Airway epithelial cell (primary cell): ENCODE data around the gene SLCO3A1.

DNA sequence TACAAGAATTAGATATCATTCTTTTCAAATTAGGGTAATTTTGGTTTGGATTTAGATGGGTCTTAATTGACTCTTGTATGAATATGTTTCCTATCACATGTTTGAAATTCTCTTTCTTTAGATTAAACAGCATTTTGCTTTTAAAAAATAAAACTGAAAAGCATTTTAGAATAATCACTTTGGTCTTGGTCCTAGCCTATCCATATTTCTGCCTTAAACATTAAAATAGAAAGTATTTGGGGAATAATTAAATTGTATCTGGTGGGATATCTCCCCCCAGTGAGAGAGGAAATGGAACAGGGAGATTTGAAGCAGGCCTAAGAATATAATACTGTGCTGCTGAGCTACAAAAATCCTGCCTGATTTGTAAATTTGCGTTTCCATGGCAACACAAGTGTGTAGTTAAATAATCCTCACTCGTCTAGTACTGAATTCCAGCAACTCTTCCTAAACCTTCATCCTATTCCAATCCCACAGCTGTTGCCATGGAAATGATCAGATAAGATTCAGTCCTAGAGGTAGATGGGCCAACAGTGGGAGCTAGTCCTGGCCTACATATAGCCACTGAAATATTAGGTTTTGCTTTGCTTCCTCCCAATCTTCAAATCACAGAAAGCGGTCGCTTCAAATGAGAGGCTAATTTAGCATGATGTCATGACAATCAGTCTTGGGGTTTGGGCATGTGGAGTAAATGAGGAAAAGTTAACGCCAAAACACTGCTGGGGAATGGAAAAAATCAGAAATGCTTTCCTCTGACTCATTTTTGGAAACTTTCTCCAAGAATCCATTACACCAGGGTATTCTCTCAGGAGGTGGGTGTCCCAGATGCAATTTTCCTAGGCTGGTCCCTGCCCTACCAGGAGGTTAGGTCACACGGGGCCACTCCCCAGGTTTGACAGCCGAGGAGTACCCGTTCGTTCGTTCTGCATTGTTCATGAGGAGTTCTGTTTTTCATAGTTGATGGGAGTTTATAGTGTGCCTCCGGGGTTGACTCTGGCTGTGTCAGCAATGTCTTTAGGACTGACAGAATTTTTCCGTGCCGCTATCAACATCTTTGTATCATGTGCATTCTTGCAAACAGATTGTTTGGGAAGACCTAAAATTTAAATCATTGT, 159.3 kb upstream of the SLCO3A1 start:
- RAMPAGE, long total RNA, result no peak

- RAMPAGE, long total RNA, result no peak
These were observed at the start of gene SLCO3A1 for GRCh38 chr15:91853167-91854097. Gene SLCO3A1, plus strand, starts transcription at chr15:91853708.

DNA sequence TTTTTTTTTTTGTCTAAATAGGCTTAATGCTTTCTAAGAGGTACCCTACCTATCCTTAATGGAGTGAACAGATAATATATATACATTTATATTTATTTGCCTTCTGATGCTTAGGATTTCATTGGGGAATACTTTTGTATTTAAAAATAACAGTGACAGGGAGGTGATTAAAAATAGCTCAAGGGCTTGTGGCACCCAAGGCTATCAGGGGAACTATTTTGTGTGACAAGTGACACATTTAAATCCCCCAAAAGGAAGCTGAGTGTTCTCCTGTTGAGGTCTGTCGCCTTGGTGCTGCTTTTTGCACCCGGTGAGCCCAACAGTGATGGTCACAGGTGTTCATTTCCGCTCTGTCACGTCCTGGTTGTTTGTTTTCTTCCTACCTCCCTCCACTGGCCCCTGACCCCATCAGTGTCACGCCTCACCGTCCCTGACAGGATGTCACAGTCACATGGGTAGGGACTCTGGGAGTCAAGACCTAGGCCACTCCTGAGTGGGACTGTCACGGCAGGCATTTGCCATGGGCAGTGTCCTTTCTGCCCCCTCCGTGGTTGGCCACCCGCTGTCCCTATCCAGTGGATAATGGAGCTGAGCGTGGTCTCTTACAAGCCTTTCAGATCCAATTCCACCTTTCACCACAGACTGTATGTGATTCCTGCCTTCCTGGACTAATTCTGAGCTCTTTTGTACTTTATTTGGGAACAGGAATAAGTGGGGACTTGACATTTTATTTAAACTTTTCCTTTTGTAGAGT, 11.2 kb downstream of the SLCO3A1 start:
- RAMPAGE, long total RNA, result no peak

DNA sequence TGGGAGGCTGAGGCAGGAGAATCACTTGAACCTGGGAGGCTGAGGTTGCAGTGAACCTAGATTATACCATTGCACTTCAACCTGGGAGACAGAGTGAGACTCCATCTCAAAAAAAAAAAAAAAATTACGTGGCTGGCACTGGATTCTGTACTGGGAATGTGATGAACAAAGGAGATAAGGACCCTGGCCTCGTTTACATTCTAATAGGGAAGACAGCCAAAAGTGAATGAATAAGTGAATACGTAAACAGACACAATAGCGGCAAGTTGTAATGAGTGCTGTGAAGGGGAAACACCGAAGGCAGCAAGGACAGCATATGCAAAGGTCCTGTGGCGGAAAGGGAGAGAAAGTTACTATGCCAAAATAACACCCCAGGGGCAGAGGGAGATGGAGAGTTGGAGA, 91.7 kb downstream of the SLCO3A1 start:
- RAMPAGE, long total RNA, result no peak

DNA sequence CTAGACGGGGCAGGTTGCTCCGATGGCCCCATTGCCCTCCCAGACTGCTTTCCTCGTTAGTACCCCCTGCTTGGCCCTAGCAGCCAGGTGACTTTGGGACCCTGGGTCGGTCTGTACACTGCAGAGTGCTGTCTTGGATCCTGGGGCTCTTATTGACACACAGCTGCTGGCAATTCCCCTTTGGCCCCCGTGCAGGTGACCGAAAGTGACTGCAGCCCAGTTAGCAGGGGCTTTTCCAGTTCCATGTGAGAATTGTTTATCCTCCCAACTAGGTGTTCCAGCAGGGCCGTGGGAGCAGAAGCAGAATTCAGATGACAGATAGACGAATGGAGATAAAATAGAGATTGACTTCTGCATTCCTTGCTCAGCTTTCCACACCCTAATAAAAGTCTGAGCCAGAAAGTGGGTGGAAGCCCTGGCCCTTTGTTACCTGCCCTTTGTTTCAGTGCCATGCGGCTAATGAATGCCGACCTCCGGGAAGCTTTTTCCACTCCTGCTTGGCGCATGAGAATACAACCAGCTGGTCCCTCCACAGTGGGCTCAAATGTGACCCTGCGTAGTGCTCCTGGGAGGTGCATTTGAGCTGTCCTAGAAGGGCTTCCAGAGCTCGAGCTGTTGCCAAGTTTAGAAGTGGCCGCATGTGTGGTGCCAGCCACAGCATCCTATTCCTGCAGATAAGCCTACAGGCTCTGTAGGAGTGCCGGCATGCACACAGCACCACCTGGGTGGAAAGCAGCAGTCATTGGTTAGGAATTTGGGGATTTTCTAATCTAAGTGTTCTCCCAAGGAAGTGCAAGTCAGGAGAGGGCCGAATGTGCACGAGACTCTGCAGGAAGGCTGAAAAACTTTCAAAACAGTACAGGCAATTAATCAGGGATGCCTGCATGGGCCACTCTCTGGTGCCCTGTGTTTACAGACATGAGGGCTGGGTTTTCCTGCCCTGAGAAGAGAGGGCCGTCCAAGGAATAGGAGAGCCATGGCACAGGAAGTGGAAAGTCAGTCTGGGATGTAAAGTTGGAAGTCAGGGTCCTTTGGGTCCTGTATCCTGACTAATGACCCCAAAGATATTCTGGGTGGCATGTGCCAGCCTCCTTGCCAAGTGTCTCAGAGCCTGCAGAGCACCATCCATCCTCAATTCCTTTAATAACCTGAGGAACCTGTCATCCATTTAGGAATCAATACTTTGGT, 94.6 kb downstream of the SLCO3A1 start:
- RAMPAGE, long total RNA, result no peak

DNA sequence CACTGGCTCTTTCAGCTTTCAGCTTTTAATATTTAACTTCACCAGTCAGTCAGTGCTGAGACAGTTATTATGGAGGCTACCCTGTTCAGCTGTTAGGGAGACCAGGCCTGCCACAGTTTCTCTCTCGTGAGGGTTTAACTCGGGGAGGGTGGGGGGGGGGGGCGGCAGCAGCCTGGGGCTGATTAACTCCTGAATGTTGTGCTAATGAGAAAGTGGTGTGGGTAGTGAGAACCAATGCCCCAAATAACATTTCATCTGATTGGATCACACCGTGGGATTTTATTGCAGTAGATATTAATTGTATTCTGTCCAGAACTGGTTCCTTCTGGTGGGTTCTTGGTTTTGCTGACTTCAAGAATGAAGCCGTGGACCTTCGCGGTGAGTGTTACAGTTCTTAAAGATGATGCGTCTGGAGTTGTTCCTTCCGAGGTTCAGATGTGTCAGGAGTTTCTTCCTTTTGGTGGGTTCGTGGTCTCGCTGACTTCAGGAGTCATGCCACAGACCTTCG, 109.8 kb downstream of the SLCO3A1 start:
- RAMPAGE, long total RNA, result no peak

DNA sequence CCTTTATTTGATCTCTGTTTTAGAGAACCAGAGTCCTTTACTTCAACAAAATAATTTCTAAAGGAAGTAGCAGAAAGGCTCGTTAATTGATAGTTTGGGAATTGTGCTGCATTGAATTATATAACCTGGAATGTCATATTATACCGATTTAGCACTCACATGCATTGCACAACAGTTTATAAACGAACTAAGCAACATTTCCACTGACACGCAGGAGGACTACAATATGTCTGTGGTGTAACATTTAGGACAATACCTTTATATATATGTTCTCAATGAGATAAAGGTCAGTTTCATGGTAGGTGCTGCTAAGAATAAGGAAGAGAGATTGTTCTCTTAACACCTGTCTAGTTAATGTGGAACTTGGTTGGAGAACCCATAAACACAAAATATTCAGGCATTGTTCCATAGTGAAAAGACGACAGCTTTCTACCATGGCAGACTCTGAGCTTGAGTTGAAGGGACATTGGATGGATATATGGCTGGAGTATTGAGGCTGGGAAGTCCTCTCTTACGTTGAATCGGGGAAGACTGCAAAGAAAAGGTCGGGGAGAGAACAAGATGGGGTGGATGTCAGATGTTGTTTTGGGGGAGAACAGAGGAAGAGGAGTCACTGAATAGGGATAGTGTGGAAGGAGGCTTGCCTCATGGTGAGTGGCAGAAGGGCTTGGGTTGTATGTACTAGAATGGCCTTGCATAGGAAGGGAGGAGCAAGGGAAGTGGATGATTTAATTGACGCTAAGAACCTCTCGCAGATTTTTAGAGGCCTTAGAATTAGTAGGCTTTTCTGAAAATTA, 153.6 kb downstream of the SLCO3A1 start:
- RAMPAGE, long total RNA, result no peak

DNA sequence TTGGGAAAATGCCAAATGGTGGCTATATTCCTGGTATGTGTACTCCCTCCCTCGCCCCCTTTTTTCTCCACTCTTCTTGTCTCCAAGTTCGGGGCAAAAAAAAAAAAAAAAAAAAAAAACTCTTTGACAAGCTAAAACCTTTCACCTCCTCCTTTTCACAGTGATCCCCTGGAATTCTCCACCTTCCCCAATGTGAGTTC, 263.0 kb upstream of the ST8SIA2 start:
- RAMPAGE, long total RNA, result no peak

DNA sequence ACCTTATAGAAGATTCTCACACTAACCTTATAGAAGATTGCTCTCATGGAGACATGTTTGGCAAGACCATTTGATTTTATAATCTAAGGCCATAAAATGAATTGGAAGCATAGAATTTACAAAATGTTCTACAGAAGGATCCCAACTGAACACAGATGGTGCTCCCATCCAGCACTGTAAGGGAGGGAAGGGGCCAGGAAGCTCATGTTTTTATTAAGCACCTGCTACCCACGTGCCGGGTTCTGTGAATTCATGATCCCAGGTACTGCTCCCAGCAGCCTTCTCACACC, 223.6 kb upstream of the ST8SIA2 start:
- RAMPAGE, long total RNA, result no peak

GRCh38 chr15:92510246-92510753, 116.6 kb downstream of the ST8SIA2 start:
- RAMPAGE, long total RNA, result no peak

- RAMPAGE, long total RNA, result no peak
These were observed 11.4 kb downstream of the FAM174B start for GRCh38 chr15:92643814-92644926.

GRCh38 chr15:92666632-92667391, 11.2 kb upstream of the FAM174B start:
- RAMPAGE, long total RNA, result no peak

GRCh38 chr15:92795503-92795880, 104.6 kb upstream of the CHD2 start:
- RAMPAGE, long total RNA, result no peak

DNA sequence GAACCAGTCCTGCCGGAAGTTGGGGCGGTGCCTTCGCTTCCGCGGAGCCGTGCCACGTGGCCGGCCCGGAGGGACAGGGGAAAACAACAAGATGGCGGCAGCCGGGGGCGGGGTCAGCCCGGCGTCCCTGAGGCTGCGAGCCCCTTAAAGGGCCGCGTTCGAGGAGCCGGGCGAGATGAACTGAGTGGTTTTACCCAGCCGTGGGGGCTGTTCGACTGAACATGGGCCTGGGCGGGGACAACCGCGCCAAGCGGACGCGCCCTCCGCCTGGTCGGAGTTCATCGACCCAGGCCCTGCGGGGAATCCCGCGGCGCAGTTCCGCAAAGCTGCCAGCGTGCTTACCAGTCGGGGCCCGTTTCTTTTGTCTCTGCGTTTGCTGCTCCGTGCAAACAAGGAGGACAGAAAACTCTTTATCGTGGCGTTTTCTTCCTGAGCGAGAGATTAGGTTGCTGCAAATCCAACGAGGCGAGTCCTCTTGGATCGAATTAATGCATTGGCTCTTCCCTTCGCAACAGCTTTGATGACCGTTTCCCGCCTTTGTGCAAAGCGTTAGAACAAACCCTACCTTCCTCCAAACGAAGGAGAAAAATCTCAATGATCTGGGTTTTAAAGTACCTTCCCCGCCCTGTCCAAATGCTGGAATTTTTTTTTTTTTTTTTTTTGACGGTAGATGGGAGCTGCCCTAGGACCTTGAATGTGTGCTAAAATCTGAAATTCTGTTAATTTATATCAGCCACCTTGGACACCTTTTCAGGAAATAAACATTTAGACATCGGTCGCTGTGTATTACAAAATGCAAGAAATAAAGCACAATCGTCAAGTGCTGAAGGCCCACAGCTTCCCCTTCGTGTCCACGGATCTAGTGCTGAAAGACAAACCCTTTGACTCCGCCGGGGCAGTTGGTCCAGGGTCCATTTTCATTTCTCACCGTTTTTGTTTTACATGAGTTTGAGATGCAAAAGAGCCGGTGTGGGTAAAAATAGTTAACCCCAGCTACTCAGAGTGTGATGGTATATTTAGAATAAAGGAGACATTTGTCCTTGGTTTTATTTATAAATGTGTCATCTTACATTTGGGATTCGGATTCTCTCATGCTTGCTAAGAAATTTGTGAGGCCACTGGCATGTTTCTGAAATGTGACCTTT, 90.4 kb upstream of the CHD2 start:
- RAMPAGE, long total RNA, result no peak

DNA sequence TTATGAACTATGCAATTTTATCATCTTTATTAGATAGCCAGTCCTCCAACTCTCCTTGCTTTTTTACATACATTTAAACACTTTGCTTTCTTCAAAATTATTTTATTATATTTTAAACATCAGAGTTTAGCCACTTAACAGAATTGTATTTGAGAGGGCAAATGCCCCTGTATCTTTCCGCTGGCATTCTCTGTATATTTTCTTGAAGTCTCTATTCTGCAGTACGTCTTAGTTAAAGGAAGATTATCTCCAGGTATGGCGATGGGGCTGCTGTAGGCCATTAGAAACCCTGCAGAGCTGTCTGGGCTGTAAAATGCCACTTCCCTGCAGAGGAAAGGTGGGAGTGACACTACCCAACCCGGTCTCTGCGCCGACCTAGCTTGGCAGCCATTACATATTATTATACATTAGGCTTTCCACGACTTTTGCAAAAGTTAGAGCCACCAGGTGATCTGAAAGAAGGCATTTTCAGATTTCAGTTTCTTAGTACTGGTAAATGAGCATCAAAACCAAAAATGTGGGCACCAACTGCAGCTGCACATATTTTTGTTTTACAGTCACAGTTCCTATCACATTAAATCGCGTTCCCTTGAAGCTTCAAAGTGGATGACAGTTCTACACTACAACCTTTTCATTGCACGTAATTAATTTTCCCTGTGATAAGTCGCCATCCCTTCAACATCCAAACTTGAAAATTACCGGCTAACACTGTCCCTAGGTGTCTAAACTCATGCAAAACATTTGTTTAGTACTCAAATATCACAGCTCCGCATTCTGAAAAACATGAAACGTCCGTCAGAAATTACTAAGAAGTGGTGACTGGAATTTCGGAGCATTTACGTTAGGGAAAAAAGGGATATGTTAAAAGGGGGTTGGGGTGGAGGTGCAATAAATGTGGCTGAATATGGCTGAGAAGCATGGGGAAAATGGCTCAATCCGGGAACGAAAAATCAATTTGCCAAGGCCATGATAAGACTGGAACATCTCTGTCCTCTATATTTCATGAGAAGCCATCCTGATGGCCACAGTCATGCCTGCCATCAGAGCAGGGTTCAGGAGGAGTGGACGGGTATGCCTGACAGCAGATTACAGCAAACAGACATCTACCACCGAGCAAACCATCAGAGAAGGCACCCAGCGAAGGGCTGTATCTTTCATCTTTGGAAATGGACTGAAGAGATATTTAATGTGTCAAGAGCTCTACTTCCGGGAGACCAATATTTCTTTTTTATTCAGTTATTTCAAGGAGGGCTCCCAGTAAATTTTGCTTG, 81.3 kb upstream of the CHD2 start:
- RAMPAGE, long total RNA, result no peak

GRCh38 chr15:92881023-92881726, 18.9 kb upstream of the CHD2 start:
- RAMPAGE, long total RNA, result no peak

DNA sequence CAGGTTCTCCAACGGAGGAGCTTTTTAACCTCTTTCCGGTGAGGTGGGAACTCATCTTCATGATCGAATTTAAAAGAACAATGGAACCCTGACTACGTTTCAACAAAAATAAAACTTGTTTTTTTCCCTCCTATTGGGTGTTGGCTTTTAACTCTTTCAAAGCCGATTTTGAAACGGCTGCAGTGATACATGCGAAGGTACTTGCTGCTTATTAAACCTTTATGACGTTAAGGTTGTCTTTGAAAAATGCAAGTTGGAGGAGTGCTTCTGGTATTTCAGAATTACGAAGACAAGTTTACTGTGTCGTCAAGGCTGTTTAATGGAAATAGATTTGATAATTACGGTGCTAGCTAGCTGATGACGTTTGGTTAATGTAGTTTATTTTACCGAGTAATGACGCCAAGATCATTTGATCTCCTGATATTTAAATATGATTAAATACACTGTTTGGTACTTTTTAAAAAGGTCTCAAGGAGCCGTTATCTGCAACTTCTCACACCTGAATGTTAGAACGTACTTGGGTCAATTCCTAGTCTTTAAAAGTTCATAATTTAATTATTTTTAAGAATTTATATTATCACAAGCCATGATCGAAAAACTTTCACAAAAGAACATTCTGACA, 16.4 kb upstream of the CHD2 start:
- RAMPAGE, long total RNA, result no peak

GRCh38 chr15:92942739-92943042, 42.6 kb downstream of the CHD2 start:
- RAMPAGE, long total RNA, result no peak

GRCh38 chr15:92972147-92972570, 72.0 kb downstream of the CHD2 start:
- RAMPAGE, long total RNA, result no peak

GRCh38 chr15:92974403-92975282, 74.5 kb downstream of the CHD2 start:
- RAMPAGE, long total RNA, result no peak